LUHMES (cell line): ENCODE results near the genes RASL11B, LNX1 and GSX2.

DNA sequence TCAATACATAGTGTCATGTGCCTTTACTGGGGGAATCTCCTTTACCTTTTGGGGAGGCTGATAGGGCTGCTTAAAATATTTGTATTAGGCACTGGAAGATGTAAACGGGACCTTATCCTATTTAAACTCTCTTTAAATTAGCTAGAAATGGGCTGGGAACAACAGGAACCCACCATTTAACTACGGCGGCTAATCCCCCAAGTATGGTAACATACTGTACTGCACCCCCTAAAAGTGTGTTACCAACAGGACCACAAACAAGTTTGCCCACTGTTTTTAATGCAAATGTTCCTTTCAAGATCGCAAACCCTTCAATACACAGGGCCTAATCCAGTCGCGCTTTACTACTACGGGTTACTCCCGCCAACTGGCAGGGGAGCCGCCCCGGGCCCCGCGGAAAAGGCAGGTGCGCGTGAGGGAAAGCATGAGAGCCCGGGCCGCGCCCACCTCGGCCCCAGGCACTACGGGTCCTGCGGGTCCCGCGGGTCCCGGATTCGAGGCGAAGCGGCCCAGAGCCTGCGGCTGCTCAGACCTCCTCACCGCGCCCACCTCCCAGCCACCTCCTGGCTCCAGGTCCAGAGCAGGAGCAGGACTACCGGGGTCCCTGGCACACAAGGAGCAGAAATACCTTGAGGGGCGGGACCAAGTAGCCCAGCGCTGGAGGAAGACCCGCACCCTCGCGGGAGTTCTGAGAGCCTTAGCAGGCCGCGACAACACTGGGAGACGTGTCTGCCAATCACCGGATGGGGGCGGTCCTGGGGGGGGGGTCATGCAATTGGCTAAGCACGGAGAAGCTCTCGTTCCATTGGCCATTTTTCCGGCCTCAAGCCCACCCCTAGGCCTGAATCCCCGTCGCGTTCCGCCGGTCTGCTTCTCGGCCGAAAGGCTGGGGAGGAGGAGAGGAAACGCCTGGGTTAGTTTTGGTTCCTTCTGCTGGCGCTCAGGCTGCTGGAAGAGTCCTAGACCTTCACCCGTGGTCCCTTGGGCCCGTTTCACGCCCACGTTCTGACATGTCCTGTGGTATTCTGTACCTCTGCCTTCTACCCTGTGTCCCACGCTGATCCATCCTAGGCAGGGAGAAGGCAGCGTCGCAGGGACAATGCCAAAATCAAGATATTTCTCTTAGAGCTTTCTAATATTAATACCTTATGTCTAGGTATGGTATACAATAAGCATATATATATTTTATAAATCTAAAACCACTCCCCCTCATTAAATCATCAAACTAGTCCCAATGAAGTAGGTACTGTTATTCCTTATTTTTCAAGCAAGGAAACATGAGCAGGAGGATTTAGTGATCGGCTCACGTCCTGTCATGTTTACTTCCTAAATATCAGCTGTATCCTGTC, 29.1 kb downstream of the ERVMER34-1 start:
- PRO-cap, result bidirectional peak, plus-strand start at position 872 of the sequence, minus-strand start at position 594 of the sequence

DNA sequence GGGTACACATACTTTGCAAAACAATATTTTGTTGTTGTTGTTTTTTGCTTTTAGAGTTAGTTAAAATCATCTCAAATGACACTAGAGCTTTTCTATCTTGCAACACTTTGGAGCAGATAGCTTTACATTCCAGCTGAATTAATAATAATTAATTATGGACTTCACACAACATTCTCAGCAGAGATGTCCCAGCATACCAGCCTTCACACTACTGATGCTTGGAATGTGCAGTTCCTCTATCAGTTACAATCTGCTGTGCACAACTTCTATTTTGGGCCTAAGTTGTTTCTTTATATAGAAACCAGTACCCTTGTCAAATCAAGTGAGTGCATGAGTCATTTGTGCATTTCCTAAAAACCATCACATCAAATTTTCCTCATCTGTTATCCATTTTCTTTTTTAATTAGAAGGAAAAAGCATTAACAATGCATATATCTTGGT, 8.8 kb upstream of the RASL11B start:
- PRO-cap, result no peak

DNA sequence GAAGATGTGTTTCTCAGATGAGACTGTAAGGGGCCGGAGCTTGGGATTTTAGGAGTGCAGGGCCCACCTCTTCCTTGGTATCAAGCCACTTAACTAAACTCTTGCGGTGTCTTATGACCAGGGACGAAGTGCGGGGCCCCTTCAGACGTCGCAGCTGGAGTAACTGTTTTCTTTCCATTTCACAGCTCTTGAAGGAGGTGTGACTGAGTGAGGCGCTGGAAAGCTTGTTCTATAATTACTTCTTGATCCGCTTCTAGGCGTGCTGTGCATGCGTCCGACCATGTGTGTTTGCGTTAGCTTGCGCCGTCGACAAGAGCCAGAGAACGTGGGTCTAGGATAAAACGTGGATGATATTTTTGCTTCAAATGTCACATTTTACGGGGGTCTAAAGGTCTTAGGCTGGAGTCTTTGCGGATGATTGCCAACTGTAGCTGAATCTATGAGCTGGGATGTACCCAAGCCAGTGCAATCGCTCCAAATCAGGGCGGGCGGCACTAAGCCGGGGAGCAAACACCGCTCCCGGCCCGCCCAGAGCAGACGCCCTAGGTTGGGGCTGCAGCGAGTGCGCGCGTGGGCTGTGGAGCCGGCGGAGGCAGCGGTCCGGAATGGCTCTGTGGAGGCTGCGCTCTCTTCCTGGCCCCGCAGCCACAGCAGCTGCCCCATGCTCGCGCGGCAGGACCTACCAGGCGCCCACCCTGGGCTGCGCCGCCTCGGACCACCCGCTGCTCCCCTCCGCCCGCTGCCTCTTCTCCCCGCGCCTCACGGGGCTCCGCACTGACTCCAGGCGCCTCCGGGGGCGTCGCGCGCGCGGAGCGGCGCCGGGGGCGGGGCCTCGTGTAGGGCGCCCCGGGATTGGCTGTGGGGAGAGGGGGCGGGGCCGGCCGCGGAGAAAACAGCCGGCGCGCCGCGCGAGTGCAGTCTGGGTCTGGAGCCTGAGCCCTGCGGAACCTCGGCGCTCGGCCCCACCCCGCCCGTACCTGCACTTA, at the start of gene RASL11B:
TSS of gene RASL11B (plus strand) at position 917 of the 986 bp plus-strand sequence.
- PRO-cap, result bidirectional peak, plus-strand start at position 916 of the sequence, minus-strand start at position 770 of the sequence

DNA sequence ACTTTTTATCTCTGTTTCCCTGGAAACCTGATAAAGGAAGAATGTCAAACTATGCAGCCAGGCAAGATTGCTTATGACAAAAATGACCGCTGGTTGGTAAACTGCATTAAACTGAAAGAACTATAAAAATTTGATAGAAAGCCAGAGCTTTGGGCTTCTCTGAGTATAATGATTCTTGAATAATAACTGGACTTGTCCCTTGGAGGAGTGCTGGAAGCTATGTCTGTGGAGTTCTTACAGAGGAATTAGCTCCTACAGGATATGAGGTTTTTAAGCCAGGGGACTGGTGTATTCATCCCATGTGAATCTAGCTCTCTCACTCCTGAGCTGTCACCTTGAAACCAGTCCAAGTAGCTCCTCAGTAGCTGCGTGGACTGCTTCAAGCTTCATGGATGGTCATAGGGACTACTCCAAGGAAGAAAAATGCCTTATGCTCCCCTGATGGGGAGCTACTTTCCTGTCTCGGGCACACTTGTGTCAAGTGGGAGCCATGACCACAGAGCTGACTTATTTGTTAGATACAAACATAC, 52.1 kb downstream of the RASL11B start:
- PRO-cap, result no peak

DNA sequence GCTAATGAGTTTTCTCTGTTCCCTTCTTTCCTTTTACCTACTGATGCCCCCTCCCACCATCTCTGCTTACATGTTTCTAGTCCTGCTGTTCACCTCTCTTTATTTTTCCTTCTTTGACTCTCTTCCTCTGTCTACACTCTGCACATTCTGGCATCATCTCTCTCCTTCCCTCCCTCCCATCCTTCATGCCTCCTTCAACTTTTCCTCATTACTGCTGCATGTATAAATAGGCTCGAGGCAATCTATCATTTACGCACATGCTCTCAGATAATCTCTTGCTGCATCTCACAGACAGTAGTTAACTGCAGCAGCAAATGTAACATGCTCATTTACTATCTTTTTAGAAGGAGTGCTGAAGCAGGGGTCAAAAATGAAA, 127.7 kb downstream of the RASL11B start:
- PRO-cap, result no peak

DNA sequence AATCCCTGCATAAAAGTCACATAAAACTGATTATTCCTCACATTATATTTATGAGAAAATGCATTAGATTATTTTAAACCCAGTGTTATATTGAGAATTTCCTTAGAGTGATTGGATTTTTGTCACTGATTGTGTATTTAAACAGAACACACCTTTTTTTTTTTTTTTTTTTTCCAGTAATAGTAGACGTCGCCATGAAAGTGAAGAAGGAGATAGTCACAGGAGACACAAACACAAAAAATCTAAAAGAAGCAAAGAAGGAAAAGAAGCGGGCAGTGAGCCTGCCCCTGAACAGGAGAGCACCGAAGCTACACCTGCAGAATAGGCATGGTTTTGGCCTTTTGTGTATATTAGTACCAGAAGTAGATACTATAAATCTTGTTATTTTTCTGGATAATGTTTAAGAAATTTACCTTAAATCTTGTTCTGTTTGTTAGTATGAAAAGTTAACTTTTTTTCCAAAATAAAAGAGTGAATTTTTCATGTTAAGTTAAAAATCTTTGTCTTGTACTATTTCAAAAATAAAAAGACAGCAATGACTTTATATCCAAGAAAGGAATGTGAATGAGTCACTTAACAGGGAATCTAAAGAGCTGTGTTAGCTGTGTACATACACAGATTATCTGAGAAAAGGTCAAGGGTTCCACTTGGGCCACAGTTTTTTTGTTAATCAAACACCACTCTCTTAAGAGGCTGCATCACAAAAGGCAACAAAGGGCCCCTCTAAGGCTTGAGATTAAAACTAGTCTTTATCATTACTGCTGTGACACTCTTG, 81.9 kb downstream of the FIP1L1 start:
- PRO-cap, result no peak

GRCh38 chr4:53557973-53558738, 33.1 kb downstream of the LNX1 start:
- PRO-cap, result no peak

DNA sequence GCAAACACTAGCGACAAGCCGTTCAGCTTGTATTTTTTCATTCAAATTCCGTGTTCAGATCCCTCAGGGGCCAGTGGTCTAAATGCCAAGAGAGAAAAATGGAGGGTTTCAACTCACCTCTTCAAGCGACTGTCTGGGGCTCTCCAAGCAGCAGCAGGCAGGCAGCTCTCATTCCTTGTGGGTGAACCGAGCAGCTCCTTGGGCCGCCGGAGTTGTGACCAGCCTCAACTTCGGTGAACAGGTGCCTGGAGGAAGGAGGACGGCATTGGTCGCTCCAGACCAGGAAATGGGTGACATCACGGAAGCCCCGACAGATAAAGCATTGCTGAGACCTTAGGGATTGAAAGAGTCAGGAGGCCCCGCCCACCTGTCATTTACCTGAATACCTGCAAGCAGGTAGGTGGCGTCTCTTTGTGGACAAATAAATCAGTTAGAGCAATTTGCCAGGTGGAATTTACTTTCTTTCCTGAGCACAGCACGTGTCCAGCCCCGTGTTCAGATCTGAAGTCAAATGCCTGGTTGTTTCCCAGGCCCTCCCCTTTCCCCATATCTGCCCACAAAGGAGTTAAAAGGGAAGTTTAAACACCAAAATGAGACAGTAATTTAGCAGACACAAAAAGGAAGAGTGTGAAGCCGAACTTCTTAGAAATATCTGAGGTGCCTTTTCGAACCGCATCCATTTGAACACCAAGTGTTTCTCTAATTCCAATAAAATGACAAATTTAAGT, at the start of gene LNX1:
TSS of gene LNX1 (minus strand) at position 216 of the 728 bp plus-strand sequence.
- PRO-cap, result no peak

- PRO-cap, result no peak
Observed at GRCh38 chr4:53676369-53676851, 85.1 kb upstream of the LNX1 start.

GRCh38 chr4:53785904-53786321, 194.6 kb upstream of the LNX1 start:
- PRO-cap, result no peak

- PRO-cap, result no peak
Observed at GRCh38 chr4:53929923-53930463, 134.4 kb downstream of the CHIC2 start.

- PRO-cap, result no peak
Observed at GRCh38 chr4:54099835-54101199, at the start of gene GSX2. Gene GSX2, plus strand, starts transcription at chr4:54100163.

DNA sequence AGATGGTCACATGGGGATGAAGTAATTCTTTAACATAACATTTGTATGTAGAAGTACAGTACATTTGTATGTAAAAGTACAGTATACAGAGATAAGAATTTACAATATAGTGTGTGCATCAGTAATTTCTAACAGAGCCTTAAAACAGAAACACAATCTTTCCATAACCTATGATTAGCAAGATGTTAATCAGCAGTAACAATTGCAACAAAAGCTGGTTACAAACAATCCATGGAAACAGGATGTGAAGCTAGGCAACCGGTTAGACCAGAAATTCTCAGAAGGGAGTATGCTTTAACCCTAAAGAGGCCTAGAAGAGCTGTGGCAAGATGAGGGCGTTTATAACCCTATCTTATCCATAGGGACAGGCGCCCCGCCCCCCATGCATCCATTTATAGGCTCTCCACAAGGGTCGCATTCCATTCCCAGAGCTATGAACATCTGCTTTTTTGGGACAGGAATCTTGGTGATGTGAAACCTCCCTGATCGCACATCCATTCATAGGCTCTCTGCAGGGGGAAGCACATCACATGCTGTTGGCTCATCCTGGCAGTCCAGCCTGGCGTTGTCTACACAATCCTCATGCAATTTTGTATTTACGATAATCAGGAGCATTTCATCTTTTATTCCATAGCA, 180.3 kb downstream of the PDGFRA start:
- PRO-cap, result no peak

- PRO-cap, result no peak
Observed at GRCh38 chr4:55396682-55397474, 1.1 kb downstream of the TMEM165 start.

GRCh38 chr4:55397553-55398422, 2.0 kb downstream of the TMEM165 start:
- PRO-cap, result no peak

GRCh38 chr4:55416615-55417690, 21.2 kb downstream of the TMEM165 start:
- PRO-cap, result no peak

DNA sequence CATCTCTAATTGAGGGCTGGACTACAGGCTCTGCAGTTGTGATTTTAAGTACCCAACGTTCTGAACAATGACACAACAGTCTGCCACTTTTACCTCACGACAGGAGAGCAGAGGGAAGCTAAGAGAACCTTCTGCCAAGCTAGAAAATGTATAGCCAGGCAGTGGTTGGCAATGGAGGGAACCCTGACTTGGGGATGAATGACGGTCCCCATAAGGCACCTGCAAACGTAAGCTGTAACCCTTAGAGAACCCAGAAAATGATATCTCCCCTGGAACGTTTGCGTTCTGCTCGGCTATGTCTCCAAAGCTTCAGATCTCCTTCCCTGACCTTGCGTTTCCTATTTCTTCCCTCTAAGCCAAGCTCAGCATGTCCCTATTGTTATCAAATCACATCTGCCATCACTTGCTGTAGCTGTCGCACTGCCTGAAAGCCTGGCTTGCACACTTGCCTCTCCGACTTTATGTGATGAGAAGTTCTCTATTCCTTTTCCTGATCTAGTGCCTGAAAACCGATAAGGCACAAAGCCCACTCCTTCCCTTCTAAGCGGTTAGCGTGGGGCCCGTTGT, 1.0 kb downstream of the NMU start:
- PRO-cap, result no peak

DNA sequence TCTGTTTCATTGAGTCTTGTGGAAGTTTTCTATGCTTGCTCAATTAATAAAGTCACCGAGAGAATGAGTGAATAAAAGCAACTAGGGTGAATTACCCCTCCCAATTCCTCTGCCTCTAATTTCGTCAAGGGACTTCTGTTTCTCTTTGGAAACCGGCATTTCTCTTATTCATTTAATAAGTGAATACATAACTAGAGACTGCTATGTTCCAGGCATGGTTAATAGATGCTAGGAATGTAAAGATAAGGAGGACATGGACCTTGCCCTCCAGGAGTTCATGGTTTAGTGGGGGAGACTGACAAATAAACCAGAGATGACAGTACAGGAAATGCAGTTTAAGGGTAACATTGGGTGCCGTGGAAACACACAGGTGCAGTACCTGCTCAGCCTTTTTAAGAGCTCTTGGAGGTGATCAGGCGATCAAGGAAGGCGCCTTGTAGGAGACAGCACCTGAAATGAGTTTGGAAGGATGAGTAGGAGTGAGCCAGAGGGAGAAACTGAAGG, 145.9 kb downstream of the AASDH start:
- PRO-cap, result no peak

GRCh38 chr4:56655911-56656667, 25.0 kb downstream of the HOPX start:
- PRO-cap, result no peak

- PRO-cap, result no peak
Observed at GRCh38 chr4:56934534-56935493, 27.1 kb downstream of the REST start.